ENCODE results near the gene STT3B.

DNA sequence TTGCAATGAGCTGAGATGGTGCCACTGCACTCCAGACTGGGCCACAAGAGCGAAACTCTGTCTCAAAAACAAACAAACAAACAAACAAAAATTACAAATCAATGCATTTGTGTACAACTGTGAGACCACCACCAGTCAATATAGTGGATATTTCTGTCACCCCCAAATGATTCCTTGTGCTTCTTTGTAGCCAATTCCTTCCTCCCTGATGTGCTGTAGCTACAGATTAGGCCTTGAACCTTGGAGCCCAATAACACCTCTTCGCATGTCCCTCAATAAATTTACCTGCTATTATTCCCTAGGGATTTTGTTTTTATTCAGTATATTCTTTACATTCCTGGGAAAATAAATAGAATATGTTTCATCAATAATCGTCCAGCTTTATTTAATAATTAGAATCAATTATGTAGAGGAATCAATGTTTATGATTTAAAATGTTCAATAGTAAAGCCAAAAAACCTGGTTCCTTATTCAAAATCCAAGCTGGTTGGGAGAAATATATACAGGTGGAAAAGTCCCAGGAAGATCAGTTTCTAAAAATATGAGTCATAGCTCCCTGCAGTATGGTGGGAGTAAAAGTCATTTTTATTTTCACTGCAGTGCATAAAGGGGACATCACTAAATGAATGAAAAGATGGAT is 335.7 kb downstream of the RBMS3 start:
- PRO-cap, 2 experiments, result no peak in any of the 2 experiments
- RAMPAGE, long total RNA, 5 experiments, result no peak in any of the 5 experiments

DNA sequence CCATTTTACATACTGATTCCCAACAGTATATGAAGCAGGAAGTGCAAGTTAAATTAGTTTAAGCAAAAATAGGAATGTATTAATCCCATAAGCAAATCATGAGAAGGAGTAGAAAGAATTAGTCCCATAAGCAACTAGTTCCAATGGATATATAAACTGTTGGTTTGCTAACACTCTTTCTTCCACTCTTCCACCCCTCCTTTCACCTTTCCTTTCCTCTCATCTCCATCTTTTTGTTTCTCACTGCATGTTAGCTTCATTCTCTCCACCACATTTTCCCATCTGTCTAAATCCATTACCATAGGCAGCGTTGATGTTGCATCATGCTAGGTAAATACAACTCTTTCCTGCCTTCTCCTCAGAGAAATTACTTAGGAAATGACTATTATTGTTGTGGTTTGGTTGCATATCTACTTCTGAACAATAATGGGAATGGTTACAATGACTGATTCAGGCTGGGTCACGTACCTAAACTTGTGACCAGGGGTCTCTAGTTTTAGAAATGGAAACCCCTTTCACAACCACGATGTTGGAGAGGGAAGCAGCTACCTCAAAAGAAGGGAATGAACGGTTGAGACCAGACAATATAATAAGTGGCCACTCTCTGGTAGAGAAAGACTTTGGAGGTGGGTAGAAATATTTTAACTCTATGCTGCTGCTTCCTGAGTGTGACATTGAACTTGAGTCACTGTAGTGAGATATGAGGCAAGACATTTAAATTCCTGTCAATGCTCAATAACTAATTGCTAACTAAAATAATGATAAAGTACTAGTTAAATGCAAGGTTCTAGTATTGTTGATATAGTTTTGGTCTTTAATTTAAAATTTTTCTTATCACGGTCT is 314.1 kb upstream of the TGFBR2 start:
- PRO-cap, 2 experiments, result no peak in any of the 2 experiments
- RAMPAGE, long total RNA, 5 experiments, result no peak in any of the 5 experiments

GRCh38 chr3:30474709-30475073 is 131.7 kb upstream of the TGFBR2 start:
- PRO-cap, 2 experiments, result peak in 2 of 2 experiments; most common minus-strand start chr3:30474982 (in 2)
- RAMPAGE, long total RNA, 5 experiments, result no peak in any of the 5 experiments

- PRO-cap, 2 experiments, result no peak in any of the 2 experiments
- RAMPAGE, long total RNA, 5 experiments, result no peak in any of the 5 experiments
These were observed 36.4 kb downstream of the TGFBR2 start for GRCh38 chr3:30642731-30643295.

- PRO-cap, 2 experiments, result no peak in any of the 2 experiments
- RAMPAGE, long total RNA, 5 experiments, result no peak in any of the 5 experiments
These were observed 42.7 kb downstream of the TGFBR2 start for GRCh38 chr3:30648927-30649600.

GRCh38 chr3:31165389-31165663 is 270.9 kb upstream of the GADL1 start:
- PRO-cap, 2 experiments, result peak in 2 of 2 experiments; most common plus-strand start chr3:31165526 (in 2)
- RAMPAGE, long total RNA, 5 experiments, result no peak in any of the 5 experiments

- PRO-cap, 2 experiments, result no peak in any of the 2 experiments
- RAMPAGE, long total RNA, 5 experiments, result no peak in any of the 5 experiments
These were observed 53.0 kb upstream of the STT3B start for GRCh38 chr3:31479865-31480064.

- PRO-cap, 2 experiments, result no peak in any of the 2 experiments
- RAMPAGE, long total RNA, 5 experiments, result no peak in any of the 5 experiments
These were observed 10.5 kb upstream of the STT3B start for GRCh38 chr3:31522110-31522685.

DNA sequence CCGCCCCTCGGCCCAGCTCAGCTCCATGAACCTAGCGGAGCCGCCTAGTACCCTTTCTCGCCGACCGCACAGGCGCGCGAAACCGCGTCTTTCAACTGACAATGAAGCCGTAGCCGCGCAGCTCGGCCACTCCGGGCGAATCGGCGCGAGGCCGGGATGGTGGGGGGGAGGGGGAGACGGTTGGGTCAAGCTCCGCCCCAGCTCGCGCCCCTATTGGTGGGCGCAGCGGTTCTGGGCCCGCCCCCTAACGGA is 558 bp upstream of the STT3B start:
- PRO-cap, 2 experiments, result peak in 2 of 2 experiments; most common minus-strand start position 142 of the sequence (in 2)
- RAMPAGE, long total RNA, 5 experiments, result start-site peak on the minus strand in 1 of 5 experiments, centred at position 156 of the sequence, 5 reads per replicate

DNA sequence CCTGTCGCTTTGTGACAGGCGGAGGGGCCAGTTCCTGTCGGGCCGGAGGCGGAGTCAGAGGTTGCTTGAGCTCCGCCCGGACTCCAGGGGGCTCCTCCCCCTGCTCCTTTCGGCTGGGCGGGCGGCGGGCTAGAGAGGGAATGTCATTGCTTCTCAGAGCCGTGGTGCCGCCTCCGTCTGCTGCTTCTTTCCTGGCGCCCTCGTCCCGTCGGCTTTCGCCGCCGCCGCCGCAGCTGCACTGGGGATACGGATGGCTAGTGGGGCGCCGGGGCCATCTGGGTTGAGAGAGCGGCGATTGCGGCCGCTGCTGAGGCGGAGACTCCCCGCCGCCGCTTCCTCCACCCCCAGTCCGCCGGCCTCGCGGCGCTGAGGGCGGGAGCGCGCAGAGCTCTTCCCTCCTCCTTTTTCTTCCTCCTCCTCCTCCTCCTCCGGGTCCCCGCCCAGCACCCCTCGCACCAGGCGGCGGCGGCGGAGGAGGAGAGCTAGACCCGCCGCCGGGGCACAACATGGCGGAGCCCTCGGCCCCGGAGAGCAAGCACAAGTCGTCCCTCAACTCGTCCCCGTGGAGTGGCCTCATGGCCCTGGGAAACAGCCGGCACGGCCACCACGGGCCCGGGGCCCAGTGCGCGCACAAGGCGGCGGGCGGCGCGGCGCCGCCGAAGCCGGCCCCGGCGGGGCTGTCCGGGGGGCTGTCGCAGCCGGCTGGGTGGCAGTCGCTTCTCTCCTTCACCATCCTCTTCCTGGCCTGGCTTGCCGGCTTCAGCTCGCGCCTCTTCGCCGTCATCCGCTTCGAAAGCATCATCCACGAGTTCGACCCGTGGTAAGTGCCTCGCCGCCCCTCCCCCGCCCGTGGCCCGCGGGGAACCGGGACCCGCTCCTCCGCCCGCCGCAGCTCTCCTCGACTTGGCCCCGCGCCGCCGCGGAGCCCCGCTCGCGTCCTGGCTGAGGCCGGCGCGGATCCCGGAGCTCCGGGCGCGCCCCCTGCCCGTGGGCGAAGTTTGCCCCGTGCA is at the start of gene STT3B:
Gene STT3B (plus strand): TSS at position 433 of the 1,010 bp plus-strand sequence.
- PRO-cap, 2 experiments, result peak in 2 of 2 experiments; most common plus-strand start position 146 of the sequence (in 2); most common minus-strand start position 351 of the sequence (in 1)
- RAMPAGE, long total RNA, 5 experiments, result start-site peak on the plus strand in 1 of 5 experiments, centred at position 114 of the sequence, 124 reads per replicate; start-site peak on the minus strand in 2 of 5 experiments, centred at positions 331 to 351 of the sequence, 5 to 7 reads per replicate

GRCh38 chr3:31535887-31536354 is 3.2 kb downstream of the STT3B start:
- PRO-cap, 2 experiments, result no peak in any of the 2 experiments
- RAMPAGE, long total RNA, 5 experiments, result no peak in any of the 5 experiments

DNA sequence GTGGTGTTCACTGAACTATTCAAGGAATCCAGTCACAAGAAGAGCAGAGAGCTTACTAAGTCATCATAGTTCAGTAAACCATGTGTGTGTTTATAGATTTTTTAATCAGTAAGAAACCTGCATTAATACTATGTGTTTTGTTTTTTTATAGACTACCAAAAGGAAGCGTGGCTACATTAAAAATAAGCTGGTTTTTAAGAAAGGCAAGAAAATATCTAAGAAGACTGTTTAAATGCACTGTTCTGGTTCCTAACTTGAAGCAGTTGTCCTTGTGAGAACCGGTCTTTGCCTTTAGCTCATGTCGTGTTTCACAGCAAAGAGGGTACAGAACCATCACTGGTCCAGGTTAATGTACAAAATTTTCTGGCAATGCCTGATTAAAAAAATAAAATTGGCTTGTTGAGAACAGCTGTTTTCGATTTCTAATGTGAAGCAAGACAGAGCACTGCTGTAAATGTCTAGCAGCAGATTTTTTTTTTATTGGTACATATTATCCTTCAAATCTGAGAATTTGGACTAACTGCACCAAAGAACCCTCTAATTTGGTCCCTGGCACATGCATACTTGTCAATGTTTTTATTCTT is 103.2 kb downstream of the STT3B start:
- PRO-cap, 2 experiments, result no peak in any of the 2 experiments
- RAMPAGE, long total RNA, 5 experiments, result no peak in any of the 5 experiments

GRCh38 chr3:31879426-31879978 is 101.6 kb downstream of the OSBPL10 start:
- PRO-cap, 2 experiments, result no peak in any of the 2 experiments
- RAMPAGE, long total RNA, 5 experiments, result no peak in any of the 5 experiments

- PRO-cap, 2 experiments, result no peak in any of the 2 experiments
- RAMPAGE, long total RNA, 5 experiments, result no peak in any of the 5 experiments
These were observed 20.3 kb downstream of the GPD1L start for GRCh38 chr3:32126727-32127115.

GRCh38 chr3:32216109-32216619 is 22.3 kb upstream of the CMTM8 start:
- PRO-cap, 2 experiments, result no peak in any of the 2 experiments
- RAMPAGE, long total RNA, 5 experiments, result no peak in any of the 5 experiments

- PRO-cap, 2 experiments, result no peak in any of the 2 experiments
- RAMPAGE, long total RNA, 5 experiments, result no peak in any of the 5 experiments
These were observed 67.3 kb upstream of the CMTM7 start for GRCh38 chr3:32324321-32324812.

- PRO-cap, 2 experiments, result no peak in any of the 2 experiments
- RAMPAGE, long total RNA, 5 experiments, result no peak in any of the 5 experiments
These were observed 41.5 kb downstream of the CMTM7 start for GRCh38 chr3:32432883-32433722.

- PRO-cap, 2 experiments, result peak in 1 of 2 experiments; most common plus-strand start chr3:32448938 (in 1); most common minus-strand start chr3:32448864 (in 1)
- RAMPAGE, long total RNA, 5 experiments, result no peak in any of the 5 experiments
These were observed 53.9 kb downstream of the CMTM6 start for GRCh38 chr3:32448631-32449204.

GRCh38 chr3:32457856-32458625 is 44.6 kb downstream of the CMTM6 start:
- PRO-cap, 2 experiments, result no peak in any of the 2 experiments
- RAMPAGE, long total RNA, 5 experiments, result no peak in any of the 5 experiments

GRCh38 chr3:32485035-32485506 is 17.6 kb downstream of the CMTM6 start:
- PRO-cap, 2 experiments, result no peak in any of the 2 experiments
- RAMPAGE, long total RNA, 5 experiments, result no peak in any of the 5 experiments